HCT116 (cell line): Measurements from ENCODE around the gene ZNF619.

DNA sequence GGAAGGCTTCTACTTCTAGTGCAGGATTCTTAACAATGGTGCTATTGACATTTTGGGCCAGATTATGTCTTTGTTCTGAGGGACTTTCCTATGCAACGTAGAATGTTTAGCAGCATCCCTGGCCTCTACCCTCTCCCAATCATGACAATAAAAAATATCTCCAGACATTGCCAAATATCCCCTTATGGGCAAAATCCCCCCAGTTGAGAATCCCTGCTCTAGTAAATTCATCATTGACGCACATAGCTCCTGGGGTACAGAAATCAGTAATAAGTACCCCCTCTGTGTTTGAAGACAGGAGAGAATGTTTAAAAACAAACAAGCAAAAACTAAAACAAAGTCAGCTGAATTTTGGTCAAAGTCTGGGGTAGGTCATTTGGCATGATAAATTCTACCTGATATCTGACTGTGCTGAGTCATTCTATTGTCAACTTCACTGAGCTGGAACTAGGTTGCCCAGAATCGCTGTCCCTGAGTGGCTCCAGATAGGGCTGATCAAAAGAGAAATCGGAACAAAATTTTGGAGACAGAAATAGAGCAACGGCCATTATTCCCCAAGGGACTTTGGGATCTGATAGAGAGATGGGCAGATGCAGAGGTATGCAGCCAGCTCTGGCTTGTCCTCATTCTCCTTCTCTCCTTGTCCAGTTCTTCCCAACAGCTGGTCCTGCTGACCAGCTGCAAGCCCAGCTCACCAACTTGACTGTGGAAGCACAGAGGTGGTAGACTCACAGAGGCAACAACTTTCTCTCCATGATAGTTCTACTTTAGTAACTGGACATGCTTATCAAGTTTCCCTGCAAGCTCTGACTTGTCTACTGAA lies 57.4 kb upstream of the MYRIP start:
- RRBS = no CpG with 5 or more reads among the region's 5 CpGs

DNA sequence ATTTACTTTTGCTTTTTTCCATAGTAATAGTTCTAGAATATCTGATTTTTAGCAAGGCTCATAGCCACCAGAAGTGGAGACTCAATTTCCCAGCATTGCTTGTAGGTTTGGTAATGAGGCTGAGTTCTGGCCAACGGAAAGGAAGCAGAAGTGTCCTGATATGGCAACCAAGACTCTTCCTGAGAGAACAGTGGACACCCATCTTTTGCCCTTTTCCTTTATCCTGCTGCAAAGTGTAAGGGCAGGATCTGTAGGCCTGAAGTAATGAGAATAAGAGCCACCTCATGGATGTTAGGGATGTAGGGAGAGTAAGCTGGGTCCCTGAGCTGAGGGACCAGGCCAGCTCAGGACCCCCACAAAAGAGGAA lies 13.0 kb upstream of the RPL14 start:
- RRBS = no CpG with 5 or more reads among the region's 1 CpG

DNA sequence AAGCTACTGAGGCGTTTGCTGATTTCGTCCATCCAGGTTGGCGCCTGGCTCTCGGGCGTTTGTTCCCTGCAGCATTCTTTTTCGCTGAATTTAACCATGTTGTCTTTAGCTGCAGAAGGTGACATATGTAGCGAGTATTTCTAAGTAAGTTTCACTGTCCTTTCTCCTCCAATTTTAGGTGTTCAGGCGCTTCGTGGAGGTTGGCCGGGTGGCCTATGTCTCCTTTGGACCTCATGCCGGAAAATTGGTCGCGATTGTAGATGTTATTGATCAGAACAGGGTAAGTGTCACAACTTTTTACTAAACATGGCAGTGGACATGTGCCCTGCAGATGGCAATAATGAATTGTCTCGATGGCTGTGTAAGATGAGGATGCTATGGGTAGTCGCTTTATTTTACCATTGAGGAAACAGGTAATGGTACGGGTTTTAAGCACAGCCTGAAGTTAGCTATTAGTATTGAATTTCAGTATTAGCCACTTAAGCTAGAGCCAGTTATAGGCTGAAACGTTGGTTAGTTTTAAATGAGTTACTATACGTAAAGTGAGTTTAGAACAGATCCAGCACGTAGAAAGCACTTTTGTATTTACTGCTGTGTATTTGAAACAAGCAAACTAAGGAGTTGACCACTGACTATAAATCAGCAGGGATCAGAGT lies 701 bp downstream of the RPL14 start:
- RRBS = no CpG with 5 or more reads among the region's 19 CpGs

DNA sequence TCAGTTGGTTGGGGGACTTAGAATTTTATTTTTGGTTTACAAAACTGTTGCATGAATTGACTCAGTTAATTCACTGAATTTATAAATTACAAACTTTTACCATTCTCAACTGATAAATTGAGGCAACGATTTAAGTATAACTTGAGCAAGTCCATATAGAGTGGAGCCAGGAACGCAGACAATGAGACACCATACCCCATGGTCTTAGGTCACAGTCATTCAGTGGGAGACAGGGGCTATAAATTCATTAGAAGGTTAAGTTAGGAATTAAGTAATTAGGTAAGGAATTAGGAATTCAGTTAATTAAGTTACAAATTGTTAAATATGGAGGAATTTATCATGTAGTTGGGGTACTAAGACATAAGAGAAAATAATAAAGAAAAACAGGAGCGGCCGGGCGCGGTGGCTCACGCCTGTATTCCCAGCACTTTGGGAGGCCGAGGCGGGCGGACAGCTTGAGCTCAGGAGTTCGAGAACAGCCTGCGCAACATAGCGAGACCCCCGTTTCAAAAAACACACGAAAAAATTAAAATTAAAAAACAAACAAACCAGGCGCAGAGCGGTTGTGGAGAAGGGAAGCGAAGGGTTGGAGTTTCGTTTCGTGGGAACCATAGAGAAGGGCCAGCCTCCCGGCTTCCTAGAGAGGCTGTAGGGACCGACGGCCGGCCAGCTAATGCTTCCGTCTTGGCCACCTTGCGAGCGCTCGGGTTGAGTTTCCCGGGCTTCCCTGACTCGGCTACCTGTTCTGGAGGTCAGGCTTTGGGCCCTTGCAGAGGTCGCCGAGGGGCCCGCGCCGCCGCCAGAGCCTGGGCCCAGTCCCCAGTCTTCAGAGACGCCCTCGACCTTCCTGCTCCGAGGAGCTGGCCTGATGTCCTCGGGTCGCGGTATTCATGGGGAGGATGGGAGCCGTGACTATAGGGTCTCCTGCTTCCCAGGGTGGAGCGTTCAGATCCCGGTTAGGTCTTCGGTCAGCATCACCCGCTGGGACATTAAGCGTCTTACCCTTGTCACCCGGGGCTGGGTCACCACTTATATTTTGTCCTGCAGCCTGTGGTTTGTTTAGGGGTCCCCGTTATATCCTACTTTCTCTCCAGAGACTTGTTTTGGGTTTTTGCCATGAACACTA lies at the start of gene ZNF619:
Gene ZNF619, plus strand, starts transcription at position 649 of the 1,126 bp plus-strand sequence.
- RRBS = 3% methylated on average over 11 of the region's 50 CpGs

GRCh38 chr3:40800415-40800840 lies 275.7 kb downstream of the ZNF621 start:
- RRBS = no CpG with 5 or more reads among the region's 4 CpGs

GRCh38 chr3:40877591-40878454 lies 321.5 kb upstream of the CTNNB1 start:
- RRBS = no CpG with 5 or more reads among the region's 12 CpGs

- RRBS = 5% methylated on average over 22 of the region's 53 CpGs
These were observed 631 bp upstream of the CTNNB1 start for GRCh38 chr3:41198577-41199170.

GRCh38 chr3:41225420-41226199 lies 26.3 kb downstream of the CTNNB1 start:
- RRBS = no CpG with 5 or more reads among the region's 10 CpGs

DNA sequence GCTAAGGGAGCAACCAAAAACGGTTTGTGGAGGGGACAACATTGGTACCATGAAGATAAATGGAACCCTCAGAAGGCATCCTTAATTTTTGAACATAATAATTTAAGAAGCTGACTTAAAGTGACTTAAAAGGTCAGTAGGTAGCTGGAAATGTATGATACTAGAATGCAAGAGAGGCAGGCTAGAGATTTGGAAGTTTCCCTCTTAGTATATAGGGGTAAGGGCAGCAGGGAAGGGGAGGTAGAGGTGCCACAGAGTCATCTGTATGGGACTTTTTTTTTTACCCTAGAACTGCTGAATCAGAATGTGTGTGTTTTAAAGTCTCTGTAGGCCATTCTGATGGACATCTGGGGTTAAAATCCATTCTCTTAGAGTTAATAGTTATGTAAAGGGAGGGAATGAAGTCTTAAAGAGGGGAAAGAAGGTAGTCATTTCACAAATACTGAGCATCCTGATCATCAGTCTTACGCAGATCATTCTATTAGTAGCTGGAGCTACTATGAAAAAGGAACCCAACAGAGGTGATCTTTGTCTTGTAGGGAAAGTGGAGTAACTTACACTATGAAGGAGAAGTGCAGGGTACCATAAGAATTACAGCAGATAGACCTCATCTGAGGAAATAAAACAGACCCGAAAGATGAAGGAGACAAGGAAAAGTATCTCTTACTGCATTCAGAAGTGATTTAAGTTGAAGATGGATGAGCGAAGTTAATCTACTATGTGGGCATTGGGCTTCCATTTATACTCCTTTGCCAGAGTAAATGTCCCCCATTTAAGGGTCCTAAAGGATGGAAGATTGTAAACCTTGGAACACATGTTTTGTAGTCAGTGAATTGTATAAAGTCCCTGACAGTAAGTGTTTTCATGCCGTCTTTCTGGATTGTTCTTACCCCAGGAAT lies 32.8 kb downstream of the CTNNB1 start:
- RRBS = no CpG with 5 or more reads among the region's 5 CpGs

DNA sequence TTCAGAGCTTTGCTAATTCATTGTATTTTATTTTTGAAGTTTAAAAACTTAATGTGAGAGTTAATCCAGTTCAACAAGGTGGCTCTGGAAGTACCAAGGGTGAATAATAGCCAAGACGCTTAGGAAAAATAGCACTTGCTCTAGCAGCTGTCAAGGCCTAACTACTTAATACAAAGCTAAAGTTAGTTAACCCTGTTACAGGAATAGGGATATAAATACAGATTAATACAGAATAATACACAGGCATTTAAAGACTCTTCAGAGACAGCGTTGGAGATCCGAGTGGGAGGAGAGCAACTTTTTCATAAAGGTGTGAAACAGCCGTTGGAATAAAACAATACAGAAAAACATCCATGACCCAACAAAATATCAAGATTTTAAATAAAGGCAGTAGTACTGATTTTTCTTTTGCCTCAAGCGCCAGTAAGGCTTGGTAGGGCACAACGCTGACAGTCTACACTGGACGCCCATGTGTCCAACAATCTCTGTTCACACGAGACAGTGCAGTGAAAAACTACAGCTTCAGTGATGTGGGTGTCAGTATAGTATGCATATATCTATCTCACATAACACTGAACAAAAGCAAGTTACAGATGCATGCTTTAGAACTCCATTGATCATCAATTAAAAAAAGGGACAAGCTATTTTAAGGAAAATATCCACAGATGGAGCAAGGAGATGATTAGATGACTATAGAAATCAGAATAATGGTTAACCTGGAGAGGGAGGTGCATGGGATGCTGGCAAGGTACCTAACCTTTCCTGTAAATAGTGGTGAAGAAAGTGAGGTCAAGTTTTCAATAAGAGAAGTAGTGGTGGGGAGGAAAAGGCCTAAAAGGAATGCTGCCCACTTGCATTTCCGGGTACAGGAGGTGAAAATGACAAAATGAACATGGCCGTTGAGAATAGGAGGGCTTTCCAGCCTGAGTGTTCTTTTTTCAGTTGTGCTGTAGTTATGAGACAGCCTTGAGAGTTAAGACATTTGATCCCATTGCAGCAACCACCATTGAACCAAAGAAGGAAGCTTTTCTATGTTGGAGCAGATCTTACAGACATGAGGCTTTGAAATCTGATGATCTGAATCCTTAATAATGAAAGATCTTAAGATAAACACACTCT lies 42.6 kb downstream of the CTNNB1 start:
- RRBS = no CpG with 5 or more reads among the region's 10 CpGs

- RRBS = no CpG with 5 or more reads among the region's 1 CpG
These were observed 201.4 kb downstream of the CTNNB1 start for GRCh38 chr3:41400701-41401023.

GRCh38 chr3:42024646-42025410 lies 62.9 kb upstream of the ULK4 start:
- RRBS = no CpG with 5 or more reads among the region's 10 CpGs

DNA sequence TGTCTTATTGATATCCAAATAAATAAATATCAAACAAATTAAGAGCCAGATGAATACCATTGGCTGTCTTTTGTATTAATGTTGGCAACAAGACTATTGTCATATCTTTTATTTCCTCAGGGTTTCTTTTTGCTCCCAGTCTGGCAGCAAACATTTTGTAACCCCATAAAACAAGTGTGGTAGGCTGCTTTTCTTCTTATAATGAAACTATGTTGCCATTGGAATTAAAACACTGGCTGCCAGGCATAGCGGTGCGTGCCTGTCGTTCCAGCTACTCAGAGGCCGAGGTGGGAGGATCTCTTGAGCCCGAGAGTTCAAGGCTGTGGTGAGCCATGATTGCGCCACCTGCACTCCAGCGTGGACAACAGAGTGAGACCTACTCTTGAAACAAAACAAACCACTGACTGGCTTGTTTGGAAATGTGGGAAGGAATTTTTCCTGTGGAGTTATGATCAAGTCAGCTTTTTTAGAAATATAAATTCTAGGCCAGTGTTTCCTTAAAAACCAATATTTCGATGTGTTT lies 58.6 kb upstream of the TRAK1 start:
- RRBS = no CpG with 5 or more reads among the region's 8 CpGs

- RRBS = no CpG with 5 or more reads among the region's 8 CpGs
These were observed 29.4 kb upstream of the TRAK1 start for GRCh38 chr3:42061457-42062536.

DNA sequence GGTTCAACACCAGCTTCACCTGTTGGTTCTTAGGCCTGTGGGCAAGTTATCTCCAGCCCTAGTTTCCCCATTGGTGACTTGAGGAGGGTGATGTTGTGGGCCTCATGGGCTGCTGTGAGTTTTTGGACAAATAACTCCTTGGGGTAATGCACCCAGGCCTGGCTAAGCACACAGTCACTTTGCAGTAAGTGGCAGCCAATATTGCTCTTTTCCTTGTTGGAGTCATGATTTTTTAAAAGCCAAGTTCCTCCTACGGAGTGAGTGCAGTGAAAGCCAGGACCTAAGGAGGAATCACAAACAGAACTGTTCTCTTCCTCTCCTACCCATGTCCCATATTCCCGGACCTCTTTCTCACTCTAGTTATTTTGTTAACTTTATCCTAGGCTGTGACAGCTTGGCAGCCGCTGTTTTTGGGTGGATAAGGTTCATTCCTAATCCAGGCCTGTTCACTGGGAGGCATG lies 20.2 kb upstream of the TRAK1 start:
- RRBS = no CpG with 5 or more reads among the region's 3 CpGs

- RRBS = 100% methylated on average over 1 of the region's 11 CpGs
These were observed 4.1 kb upstream of the TRAK1 start for GRCh38 chr3:42087051-42087471.

- RRBS = no CpG with 5 or more reads among the region's 11 CpGs
These were observed 10.1 kb downstream of the TRAK1 start for GRCh38 chr3:42100955-42101968.

GRCh38 chr3:42422192-42422631 lies 11.8 kb upstream of the LYZL4 start:
- RRBS = no CpG with 5 or more reads among the region's 9 CpGs

GRCh38 chr3:42489269-42489627 lies 13.2 kb upstream of the VIPR1 start:
- RRBS = no CpG with 5 or more reads among the region's 3 CpGs